ENCODE measurements around the gene MICALL2.

GRCh38 chr7:1062140-1062826, 17.9 kb downstream of the GPR146 start:
- PRO-cap, 2 experiments = no peak in any of the 2 experiments

- PRO-cap, 2 experiments = no peak in any of the 2 experiments
These were observed 21.4 kb upstream of the ZFAND2A start for GRCh38 chr7:1181441-1181825.

DNA sequence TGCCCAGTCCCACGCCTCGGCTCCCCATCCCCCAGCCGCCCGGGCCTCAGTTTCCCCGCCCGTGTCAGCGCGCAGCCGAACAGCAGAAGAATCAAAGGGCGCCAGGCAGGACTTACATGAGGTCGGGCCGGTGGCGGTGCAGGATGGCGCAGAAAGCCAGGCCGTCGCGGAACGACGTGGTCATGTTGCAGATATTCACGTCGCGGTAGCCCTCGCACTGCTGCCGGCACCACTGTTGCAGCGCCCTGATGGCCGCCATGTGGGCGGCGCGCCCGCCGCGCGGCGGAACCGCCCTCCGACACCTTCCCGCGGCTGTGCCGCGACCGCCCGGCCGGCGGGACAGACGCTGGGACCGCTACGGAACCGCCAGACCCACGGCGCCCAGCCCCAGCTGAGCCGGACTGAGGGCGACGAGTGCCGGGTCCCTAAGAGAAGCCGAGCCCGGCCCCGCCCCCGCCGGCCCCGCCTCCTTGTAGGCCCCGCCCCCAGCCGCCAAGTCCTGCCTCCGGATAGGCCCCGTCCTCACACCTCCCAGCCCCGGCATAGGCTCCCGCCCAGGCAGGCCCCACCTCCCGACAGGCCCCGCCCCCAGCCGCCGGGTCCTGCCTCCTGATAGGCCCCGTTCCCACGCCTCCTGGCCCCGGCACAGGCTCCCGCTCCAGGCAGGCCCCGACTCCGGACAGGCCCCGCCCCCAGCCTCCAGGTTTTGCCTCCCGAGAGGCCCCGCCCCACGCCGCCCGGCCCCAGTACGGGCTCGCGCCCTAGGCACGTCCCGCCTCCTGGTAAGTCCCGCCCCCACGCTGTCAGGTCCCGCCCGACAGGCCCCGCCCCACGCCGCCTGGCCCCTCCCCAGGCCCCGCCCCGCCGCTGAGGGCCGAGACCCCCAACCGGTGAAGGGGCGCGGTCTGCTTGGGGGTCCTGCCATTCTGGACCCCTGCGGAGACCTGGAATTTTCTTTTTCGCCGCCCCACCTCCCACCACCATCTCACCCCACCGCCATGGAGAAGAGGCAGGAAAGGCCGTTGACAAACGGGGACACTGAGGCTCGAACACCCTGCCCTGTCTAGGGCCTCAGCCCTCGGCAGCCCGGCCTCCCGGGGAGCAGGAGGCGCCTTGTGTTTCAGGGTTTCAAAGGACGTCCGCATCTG, at the start of gene MICALL2:
TSS of gene MICALL2 (minus strand) at position 403 of the 1,148 bp plus-strand sequence.
- PRO-cap, 2 experiments = peak in 2 of 2 experiments; most common minus-strand start position 403 of the sequence (in 2)

GRCh38 chr7:1476077-1477096, 17.1 kb upstream of the MICALL2 start:
- PRO-cap, 2 experiments = no peak in any of the 2 experiments

- PRO-cap, 2 experiments = no peak in any of the 2 experiments
These were observed 14.7 kb downstream of the INTS1 start for GRCh38 chr7:1489373-1489952.

DNA sequence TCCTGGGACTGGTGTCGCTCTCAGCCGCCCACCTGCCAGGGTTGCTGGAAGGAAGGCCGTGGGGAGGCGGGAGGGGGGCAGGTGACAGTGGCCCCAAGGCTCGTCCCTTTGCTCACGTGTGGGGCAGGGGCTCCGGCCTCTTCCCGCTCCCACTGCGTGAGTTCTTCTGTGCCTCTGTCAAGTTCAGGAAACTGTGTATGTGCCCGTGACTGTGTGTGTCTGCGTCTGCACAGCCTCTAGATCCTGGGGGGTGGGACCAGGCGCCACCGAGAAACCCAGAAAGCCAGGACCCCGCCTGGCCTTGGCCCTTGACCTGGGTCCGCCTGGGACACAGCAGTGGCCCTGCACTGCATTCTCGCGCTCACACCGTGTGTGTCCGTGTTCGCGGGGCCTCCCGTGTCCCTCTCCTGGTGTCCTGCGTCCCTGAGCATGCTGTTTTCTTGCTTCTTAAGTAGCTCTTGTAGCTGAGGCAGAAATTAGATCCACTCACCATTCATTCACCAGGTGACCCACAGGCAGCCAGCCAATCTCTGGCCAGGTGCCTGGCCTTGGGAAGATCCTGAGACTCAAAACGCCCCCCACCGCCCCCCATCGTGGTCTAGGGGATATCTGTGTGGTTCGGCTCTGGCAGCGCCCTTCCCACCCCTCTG, 1.1 kb downstream of the MAFK start:
- PRO-cap, 2 experiments = peak in 2 of 2 experiments; most common plus-strand start position 193 of the sequence (in 1); most common minus-strand start position 170 of the sequence (in 2)

DNA sequence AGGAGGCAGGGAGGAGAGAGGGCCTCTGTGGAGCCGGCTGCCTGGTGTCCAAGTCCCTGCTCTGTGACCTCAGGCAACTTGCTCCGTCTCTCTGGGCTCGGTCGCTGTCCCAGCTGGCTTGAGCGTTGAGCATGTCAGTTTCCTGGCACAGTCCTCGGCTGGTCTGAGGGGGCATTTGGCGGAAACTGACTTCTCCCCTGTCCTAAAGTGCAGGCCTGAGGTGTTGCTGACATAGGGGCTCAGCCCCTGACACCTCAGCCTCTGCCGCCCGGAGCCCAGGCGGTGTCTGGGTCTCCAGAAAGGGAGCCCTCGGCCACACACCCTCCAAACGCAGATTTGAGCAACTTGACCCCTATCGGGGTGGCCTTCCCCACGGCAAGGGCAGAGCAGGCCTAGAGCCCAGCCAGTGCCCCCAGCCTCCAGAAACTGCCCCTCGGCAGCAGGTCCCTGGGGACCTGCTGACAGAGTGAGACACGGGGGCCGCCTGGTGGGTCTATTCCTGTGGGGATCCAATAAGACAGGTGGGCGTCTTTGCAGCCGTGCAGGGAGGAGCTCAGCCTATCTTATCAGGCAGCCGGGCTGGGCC, 11.2 kb downstream of the TMEM184A start:
- PRO-cap, 2 experiments = no peak in any of the 2 experiments

DNA sequence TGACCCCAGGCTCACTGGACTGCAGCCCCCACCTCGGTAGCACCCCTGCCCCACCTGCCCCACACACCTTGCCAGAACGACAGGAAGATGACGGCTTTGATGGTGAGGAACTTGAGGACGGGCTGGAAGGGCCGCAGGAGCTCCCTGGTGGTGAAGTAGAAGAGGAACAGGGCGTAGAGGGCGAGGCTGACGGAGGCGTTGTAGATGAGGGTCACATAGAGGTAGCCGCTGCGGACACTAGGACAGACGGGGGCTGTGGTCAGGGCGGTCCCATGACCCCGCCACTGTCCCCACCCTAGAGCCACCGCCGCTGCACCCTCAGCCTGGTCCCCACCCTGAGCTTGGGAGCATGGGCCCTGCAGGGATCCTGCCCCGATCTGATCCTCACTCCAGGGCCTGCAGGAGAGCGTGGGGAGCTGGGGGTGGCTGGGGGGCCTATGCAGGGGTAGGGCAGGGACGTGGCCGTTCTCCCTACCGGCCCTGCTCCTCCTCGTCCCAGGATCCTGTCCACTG, 7.5 kb downstream of the TMEM184A start:
- PRO-cap, 2 experiments = no peak in any of the 2 experiments

- PRO-cap, 2 experiments = no peak in any of the 2 experiments
These were observed 79.9 kb downstream of the ELFN1 start for GRCh38 chr7:1749799-1750552.

DNA sequence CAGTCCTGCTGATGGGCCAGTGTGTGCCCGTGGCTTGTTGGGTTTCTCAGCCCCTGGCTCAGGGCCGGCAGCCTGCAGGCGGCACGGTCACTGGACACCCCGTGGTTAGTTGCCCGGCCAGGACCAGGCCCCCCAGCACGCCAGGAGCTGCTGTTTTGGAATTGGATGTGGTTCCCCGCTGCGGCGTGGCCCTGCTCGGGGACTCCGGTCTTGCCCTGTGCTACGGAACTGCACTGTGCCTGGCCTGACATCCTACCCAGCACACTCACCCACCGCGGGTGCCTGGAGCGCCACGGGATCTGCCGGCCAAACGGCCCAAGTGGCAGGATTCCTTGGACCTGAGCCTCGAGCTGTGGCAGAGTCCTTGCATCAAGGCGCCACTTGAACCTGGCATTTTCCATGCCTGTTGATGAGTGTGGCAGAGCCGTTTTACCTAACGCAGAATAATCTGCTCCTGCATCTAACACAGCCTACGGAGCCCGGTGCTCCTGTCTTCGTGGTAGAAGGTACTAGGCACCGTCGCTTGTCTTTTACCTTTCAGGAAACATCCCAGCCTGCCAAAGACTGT, 89.1 kb downstream of the ELFN1 start:
- PRO-cap, 2 experiments = no peak in any of the 2 experiments

DNA sequence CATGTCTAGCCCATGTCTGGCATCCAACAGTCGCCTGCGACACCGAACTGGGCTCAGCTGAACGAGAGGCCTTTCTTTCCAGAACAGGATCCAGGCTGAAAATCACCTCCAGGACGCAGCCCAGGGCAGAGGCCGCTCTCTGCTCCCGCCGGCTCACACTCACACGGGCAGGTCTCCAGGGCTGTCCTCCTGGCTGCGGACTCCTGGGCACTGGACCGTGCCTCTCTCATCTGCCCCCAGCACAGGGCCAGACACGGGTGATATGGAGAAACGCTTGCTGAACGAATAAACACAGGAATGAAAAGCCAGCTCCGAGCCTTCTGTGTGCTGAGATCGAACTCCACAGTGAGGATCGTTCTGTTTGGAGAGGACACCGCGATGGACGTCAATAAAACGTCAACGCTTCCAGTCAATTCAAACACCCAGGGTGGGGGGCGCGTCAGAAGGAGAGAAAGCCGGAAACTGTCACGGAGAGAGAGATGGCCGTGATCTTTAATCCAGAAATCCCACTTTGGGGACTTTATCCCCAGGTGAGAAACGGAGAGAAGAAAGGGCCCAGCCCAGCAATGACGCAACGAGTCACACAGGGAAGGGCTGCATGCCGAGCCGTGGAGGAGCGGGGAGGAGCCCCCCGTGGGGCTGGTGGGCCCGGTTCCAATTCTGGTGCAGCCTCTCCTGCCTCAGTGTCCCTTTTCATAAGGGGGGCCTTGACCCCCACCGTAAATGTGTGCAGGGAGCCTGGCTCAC, 202.6 kb downstream of the ELFN1 start:
- PRO-cap, 2 experiments = no peak in any of the 2 experiments

- PRO-cap, 2 experiments = no peak in any of the 2 experiments
These were observed 258.9 kb downstream of the ELFN1 start for GRCh38 chr7:1928951-1929389.

GRCh38 chr7:1932713-1933290, 262.7 kb downstream of the ELFN1 start:
- PRO-cap, 2 experiments = no peak in any of the 2 experiments

GRCh38 chr7:1938317-1938920, 268.3 kb downstream of the ELFN1 start:
- PRO-cap, 2 experiments = peak in 1 of 2 experiments; most common plus-strand start chr7:1938815 (in 1); most common minus-strand start chr7:1938622 (in 1)

GRCh38 chr7:1986326-1987051, 246.3 kb downstream of the MAD1L1 start:
- PRO-cap, 2 experiments = peak in 2 of 2 experiments; most common plus-strand start chr7:1986825 (in 1); most common minus-strand start chr7:1986671 (in 2)

- PRO-cap, 2 experiments = no peak in any of the 2 experiments
These were observed 223.7 kb downstream of the MAD1L1 start for GRCh38 chr7:2008872-2009621.

DNA sequence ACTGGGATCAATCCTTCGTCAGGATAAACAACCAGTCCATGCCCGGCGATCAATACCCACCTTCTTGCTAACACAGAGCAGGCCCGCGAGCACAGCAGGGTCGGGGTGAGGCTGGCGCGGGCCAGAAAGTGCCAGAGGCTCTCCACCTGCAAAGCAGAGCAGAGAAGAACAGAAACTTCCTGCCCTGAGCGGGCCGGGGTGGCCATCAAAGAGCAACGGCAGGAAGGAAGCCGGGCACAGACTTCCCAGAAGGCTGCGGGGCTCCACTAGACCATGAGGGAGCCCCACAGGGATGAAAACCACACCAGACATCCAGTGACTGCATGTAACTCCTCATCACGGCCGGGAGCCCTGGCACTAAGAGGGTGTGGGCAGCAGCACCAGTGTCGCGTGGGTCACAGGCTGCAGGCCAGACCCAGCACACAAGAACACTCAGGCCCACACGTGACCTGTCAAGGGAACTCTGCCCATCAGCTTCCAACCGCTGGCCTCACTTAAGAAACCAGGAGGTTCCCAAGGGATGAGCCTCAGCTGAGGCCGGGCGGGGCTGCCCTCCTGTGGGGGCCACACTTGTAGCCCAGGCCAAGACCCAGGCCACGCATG, 166.2 kb downstream of the MAD1L1 start:
- PRO-cap, 2 experiments = peak in 2 of 2 experiments; most common plus-strand start position 296 of the sequence (in 1); most common minus-strand start position 160 of the sequence (in 1)

- PRO-cap, 2 experiments = no peak in any of the 2 experiments
These were observed 121.7 kb downstream of the MAD1L1 start for GRCh38 chr7:2110678-2111776.

- PRO-cap, 2 experiments = no peak in any of the 2 experiments
These were observed 596 bp downstream of the SNX8 start for GRCh38 chr7:2313627-2314063.

DNA sequence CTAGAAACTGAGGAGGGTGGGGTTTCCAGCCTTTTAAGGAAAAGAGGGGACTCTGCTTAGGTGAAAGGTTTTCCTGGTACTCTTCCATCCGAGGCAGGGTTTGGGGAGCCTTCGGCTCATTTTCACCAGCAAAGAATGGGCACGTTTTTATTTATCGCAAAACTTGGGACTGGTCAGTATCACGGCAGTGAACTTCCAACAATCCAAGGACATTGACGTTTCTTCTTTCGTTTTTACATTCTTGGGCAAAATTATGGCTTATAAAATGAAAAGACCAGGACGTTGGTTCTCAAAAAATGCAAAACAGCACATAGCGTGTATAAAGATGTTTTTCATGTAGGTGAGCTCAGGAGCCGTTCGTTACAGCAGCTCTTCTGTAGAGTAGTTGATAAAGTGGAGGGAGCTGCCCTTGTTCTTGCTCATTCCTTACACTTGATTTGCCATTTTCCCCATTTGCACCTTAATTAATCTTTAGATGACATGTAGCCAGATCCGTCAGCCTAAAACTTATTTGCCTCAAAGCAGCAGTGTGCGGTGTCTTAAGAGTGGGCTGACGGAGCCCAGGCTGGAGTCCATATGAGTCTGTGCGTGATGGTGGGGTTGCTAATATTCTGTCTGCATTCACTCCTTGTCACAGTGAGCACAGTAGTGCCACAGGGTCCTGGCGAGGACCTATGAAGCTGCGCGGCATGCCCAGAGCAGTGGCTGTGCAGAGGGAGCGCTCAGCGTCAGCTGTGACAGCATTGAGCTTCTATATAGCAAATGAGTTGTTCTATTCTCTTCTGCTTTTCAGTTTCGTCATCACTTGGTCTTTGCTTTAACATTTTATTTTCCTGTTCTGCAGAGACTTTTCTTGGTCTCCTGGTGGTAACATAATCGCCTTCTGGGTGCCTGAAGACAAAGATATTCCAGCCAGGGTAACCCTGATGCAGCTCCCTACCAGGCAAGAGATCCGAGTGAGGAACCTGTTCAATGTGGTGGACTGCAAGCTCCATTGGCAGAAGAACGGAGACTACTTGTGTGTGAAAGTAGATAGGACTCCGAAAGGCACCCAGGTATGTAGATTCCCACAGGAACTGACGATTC, 14.3 kb downstream of the EIF3B start:
- PRO-cap, 2 experiments = no peak in any of the 2 experiments

All from helper T cell (primary cell).